Left lobe of liver (tissue), 1 donor: ENCODE data around the genes DDO and CDK19.

DNA sequence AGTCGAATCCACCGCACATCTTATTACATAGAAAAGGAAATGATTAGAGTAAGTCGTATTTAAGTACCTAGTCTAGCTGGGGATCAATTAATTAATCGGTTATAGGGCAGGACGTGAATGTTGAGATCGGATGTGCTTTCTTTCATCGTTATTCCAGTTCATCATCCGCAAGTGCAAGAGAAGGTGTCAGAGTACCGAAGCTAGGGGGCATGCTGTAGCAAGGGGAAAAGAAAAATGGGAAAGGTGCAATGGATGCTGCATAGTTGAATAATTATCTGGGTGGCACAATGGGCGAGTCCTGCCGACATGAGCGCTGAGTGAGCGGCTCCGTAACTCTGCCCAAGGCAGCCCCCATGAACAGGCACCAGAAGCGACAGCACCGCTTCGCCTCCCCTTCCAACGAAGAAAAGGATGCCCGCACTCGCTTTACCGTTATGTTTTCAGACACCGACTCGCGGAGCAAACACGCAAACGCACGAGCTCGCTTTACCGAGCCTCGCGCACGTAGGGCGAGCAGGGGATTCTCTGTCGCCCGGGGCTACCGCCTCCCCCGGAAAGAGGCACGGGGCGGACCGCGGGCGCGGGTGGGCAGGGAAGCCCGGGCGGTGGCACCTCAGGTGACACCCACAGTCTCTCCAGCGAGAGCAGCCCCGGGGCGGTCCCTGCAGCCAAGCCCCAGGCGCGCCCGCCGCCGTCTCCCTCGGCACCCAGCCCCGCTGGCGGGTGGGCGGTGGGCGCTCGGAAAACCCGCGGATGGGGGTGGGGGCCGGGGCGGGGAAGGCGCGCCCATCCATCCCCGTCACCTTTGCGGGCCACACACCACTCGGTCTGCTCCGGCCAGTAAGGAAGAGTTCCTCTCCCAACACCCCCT is 704 bp downstream of the WASF1 start:
- PRO-cap, result no peak

- PRO-cap, result no peak
Measured at GRCh38 chr6:110201372-110201916, 21.2 kb downstream of the CDC40 start.

GRCh38 chr6:110208800-110209319 is 28.6 kb downstream of the CDC40 start:
- PRO-cap, result no peak

DNA sequence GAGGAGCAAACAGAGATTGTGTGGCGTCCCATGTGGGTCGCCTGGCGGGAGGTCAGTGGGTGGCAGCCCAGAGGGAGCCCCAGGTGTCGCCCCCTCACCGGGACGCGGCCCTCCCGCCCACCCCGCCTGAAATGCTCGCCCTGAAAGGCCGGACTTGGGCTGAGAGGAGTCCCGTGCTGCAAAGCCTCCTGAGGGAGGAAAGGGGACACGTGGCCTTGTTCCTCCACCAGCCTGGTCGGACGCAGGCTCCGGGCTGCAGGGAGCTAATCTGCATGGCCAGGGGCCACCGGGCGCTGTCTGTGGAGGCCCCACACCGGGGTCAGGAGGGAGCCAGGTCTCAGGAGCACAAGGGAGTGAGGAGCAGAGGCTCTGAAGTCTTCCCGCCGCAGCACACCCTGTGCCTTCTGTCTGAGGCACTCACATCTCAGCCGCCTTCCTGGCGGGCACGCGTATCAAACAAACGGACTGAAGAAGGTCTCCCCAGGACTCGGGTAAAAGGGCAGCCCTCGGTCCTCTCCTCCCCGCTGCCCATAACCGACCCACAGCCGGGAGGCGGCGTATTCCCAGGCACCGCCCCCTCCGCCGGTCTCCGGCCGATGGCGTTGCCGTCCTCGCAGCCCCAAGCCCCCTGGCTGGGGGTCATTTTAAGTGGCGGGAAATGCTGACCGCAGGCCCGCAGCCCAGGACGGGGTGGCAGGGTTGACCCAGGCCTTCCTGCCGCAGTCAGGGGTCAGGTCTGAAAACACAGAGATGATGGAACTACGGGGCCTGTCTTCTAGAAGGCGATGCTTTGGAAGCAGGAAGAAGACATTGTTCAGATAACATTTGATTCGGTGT is 15.7 kb downstream of the DDO start:
- PRO-cap, result no peak

GRCh38 chr6:110414917-110416253 is at the start of gene DDO:
TSS of gene DDO (minus strand) at chr6:110415575.
- PRO-cap, result bidirectional peak, plus-strand start at chr6:110415917, minus-strand start at chr6:110415832

- PRO-cap, result no peak
Measured at GRCh38 chr6:110511519-110511904, 35.1 kb upstream of the SLC22A16 start.

DNA sequence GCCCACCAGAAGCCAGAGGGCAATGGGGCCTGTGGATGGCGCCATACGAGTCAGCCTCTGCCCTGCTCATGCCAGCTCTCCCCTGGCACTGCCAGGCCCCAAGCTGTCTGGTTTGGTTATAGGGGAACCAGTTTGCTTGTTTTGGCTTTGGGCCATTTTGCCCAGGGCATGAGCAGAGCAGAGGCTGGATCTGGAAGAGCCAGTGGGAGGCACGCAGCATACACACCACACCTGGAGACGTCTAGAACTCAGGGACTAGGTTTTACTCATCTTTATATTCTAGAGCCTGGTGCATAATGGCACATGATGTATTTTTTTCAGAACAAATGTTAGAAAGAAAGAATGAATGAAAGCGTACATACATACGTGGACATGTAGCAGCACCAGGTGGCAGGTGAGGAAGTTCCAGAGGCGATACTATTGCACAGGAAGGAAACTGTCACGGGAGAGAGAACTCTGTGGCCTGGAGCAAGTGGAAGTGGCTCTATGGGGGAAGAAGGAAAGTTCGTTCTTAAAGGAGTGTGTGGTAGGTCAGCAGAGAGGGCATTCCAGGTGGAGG is 66.8 kb upstream of the SLC22A16 start:
- PRO-cap, result no peak

DNA sequence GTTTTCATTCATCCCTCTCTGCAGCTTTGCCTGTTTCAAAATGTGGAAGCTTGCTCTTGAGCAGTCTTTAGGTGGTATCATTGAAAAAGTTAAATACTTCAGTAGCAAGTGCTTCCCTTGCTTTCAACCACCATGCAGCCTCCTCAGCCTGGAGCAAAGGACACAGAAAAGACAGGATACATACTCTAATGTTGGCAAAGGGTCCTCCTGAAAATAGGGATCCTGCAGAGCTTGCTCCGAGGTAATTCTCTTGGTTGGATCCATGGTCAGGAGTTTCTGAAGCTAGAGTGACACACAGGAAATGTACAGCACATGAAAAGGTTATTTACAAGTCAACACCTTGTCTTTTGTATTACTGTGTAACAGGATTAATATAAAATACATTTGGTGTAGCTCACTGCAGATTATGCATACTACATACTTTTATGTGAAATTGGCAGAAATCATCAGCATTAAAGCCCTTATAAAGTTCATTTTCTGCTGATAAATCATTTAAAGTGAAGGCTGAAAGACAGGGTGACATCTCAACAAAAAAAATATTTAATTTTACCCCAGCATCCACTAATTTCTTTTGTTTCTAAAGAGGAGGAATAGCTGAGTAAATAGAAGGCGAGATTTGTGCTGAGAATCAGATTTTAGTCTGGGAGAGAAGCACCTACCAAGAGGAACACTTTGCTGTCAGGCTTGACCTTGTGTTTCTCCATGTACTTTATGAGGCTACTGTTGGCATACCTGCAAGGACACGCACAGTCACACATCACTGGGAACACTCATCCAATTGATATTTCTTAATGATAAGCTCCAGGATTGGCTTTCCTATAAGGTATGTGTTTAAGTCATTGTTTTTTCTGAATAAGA is 146.4 kb upstream of the SLC22A16 start:
- PRO-cap, result no peak

- PRO-cap, result bidirectional peak, plus-strand start at chr6:110815639, minus-strand start at chr6:110815391
Measured at GRCh38 chr6:110814853-110815795, at the start of gene CDK19. TSS of gene CDK19 (minus strand) at chr6:110815469.

DNA sequence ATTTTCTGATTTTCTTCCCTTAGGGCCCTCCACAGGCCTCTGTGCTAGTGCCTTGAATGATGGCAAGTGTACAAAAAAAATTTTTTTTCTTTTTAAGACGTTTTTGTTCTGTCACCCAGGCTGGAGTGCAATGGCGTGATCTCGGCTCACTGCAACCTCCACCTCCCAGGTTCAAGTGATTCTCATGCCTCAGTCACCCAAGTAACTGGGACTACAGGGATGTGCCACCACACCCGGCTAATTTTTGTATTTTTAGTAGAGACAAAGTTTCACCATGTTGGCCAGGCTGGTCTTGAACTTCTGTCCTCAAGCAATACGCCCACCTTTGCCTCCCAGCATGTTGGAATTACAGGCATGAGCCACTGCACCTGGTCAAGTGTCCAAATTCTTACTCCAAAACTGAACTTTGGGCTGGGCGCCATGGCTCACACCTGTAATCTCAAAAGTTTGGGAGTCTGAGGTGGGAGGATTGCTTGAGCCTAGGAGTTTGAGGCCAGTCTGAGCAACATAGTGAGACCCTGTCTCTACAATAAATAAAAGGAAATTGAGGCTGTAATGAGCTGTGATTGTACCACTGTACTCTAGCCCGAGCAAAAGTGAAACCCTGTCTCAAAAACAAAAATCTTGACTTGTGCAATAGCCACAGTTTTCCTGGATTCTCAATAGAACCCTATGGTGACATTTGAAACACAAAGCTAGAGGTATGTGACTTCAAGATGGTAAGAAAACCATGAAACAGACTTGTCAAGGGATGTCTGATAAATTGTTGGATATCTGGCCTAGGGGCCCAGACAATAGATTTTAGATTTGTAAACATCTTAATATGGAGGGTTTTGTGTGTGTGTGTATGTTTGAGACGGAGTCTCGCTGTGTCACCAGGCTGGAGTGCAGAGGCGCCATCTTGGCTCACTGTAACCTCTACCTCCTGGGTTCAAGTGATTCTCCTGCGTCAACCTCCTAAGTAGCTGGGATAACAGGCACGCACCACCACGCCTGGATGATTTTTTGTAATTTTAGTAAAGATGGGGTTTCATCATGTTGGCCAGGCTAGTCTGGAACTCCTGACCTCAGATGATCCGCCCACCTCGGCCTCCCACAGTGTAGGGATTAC is 22.4 kb downstream of the AMD1 start:
- PRO-cap, result no peak

- PRO-cap, result no peak
Measured at GRCh38 chr6:111374938-111375700, 107.9 kb downstream of the REV3L start.

DNA sequence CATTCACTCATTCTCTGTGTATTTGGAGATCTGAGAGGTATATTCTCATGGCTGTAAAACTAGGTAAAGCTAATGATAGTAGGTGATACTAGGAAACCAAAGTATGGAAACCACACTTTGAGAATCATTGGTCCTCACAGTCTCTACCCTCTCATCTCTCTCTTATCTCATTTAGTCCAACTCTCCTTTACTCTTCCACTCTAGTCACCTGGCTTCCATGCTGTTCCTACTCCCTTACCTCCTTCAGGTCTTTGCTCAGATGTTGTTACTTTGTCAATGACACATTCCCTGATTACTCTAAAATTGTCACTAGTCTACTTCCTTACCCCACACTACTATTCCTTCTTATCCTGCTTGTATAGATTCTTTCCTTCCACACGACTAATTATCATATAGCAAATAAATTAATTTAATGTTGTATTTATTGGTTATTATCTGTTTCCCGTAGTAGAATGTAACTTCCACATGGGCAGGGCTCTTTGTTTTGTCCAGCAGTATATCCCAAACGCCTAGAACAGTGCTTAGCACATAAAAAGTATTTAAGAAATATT is 67.5 kb downstream of the REV3L start:
- PRO-cap, result no peak

- PRO-cap, result no peak
Measured at GRCh38 chr6:111417173-111417694, 65.8 kb downstream of the REV3L start.

- PRO-cap, result no peak
Measured at GRCh38 chr6:111473193-111474334, 9.5 kb downstream of the REV3L start.

DNA sequence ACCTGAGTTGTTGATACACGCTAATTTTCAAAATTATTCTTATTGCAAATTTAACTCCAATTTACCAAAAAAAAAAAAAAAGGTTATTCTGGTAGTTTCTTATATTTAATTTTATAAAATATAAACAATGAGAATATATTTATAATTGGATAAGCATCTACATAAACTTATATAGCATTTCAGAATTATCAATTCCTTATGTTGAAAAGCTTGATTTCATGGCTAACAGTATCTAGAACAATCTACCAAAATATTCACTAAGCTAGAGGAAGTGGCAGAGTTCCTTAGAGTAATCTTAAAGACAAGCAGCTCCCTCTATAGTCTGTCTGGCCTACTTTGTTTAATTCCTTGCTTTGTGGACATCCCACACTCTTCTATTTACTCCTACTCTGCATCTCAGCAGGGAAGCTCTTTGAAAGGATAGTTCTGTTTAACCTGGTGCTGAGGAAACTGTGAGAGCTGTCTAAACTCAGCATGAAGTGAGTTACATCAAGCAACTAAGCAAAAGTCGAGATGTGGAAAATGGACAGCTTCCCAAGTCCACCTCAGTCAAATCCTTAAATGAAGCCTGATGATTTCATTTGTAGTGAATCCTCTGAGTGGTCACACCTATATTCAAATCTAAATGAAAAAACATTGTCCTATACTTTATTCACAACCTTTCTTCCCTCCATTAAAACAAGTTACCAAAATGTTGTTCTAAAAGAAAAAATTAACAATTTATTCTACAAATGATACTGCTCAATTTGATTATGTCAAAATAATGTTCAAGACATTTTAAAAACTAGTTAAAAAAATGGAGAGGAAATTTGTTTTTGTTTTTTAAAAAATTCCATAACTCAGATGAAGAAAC is 4.2 kb downstream of the REV3L start:
- PRO-cap, result no peak

- PRO-cap, result bidirectional peak, plus-strand start at chr6:111483537, minus-strand start at chr6:111483432; bidirectional peak, plus-strand start at chr6:111483902, minus-strand start at chr6:111483711
Measured at GRCh38 chr6:111483349-111483998, 456 bp upstream of the REV3L start.

DNA sequence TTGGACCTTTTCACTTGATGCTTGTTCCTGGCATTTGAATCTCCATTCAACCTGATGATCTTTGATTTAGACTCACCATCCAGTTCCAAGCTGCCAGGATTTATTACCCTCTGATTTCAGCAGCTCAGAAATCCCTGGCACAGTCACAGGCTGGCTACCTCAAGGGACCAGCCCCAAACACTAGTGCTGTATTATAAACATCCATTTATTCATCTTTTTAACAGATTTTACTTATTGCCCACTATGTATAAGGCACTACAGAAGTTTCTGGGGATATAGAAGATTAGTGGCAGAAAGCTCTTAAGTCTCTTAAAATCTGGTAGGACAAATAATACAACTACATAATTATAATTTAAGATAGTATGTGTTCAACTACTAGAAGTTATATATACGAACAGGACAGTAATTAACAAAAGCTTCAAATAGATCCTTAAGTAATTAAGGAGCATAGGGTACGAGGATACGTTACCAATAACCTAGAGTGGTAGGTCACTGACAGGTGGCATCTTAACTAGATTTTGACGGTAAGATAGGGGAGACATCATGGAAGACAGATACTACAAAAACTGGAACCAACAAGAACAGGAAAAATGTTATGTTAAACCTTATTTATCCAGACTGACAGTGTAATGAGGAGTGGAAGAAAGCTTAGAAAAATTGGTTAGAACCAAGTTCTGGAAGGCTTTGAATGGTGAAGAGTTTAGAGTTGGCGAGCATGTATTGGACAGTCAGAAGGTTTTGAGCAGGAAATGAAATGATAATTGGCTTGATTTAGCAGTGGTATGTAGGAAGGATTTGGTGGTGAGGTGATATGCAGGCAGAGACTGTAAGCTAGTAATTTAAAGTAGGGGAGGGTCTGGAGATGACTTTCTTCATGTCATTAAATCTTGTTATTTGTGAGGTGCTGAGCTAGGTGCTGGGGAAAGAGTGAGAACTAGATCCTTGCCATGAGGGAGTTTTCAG is 15.5 kb upstream of the REV3L start:
- PRO-cap, result no peak

GRCh38 chr6:111503536-111504052 is 20.6 kb upstream of the REV3L start:
- PRO-cap, result no peak

DNA sequence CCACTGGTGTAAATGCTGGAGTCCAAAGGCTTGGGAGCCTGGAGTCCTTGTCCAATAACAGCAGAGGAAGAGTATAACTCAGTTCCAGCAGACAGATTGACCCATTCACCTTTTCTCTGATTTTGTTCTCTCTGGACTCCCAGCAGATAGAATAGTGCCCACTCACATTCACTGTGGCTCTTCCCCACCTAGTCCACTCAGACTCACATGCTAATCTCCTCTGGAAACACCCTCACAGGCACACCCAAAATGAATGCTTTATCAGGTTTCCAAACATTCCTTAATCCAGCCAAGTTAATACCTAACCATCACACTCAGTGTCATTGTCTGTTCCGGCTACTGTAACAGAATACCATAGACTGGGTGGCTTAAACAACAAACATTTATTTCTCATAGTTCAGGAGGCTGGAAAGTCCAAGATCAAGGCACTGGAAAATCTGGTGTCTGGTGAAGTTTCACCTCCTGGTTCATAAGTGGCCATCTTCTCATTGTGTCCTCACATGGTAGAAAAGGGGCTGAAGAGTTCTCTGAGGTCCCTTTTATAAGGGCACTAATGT is 5.1 kb upstream of the TRAF3IP2 start:
- PRO-cap, result no peak

DNA sequence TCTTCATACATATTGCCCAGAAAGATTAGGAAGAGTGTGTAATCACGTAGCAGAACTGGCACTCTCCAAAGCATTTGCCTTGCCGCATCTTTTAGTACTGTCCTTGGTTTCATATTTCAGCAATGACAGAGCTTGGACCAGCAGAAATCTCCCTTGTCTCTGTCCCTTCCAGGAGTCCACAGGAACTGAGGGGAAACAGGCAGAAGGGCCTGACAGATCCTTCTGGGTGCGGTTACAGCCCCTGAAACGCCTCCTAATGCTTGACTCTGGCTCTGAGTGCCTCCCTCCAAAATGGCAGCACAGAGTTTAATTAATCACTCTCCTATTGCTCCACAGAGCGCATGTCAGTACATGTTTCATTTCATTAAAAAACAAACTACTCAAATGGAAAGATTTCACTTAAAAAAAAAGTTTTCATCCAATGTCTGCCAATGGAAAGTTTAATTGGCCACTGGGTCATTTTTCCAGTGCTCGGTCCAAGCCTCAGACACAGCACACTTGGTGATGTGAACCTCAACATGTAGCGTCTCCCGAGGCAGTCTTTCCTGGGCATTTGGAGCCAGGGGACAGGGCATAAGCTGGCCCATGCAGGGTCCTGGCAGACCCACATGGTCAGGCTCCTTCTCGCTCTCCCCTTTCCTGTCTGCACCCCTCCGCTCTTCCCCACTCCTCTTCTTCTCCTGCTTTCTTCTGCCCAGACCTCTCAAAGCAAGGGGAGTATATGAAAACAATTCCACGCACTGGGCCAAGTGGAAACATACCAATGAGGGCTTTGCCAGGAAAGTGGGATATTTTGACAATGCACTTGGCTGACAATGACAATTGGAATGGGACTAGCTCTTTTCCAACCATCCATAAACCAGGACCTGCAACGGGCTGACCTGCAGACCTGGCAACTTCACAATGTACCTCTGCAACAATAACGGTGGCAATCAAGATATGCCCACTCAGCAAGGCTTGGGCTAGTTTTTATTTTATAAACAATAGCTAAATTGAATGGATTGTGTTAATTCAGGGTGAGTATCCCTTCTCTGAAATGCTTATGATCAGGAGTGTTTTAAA is 58.7 kb upstream of the TRAF3IP2 start:
- PRO-cap, result no peak